Measurements from ENCODE around the genes OR52N1, OR56A5, OR52L1, OR52W1, TAF10 and OR6A2.

GRCh38 chr11:5791184-5791502 lies at the start of gene OR52N1:
TSS of gene OR52N1 (minus strand) at chr11:5791265.
- PRO-cap = no peak
- RAMPAGE, long total RNA, 4 experiments = no peak in any of the 4 experiments

GRCh38 chr11:5968214-5968678 lies at the start of gene OR56A5:
TSS of gene OR56A5 (minus strand) at chr11:5968494.
- PRO-cap = no peak
- RAMPAGE, long total RNA, 4 experiments = no peak in any of the 4 experiments

- PRO-cap = no peak
- RAMPAGE, long total RNA, 4 experiments = no peak in any of the 4 experiments
Observed at GRCh38 chr11:5986859-5987362, at the start of gene OR52L1. TSS of gene OR52L1 (minus strand) at chr11:5986985.

DNA sequence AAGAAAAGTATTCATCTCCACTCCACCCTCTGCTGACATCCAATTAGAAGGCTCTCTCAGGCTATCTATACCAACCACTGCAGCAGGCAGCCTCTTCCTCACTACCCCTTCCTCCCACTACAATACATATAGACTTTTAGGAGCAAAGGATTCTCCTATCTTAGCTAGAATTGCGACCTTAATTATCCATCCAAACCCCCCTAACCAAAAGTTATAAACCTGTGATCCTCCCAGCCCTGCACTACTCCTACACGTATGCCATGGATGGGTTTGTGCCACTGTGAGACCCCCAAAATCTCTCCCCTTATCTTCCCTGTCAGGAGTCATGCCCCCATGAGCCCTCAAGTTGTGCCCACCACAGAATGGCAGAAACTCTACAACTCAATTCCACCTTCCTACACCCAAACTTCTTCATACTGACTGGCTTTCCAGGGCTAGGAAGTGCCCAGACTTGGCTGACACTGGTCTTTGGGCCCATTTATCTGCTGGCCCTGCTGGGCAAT lies at the start of gene OR52W1:
Gene OR52W1, plus strand, starts transcription at position 363 of the 503 bp plus-strand sequence.
- PRO-cap = no peak
- RAMPAGE, long total RNA, 4 experiments = no peak in any of the 4 experiments

- PRO-cap = no peak
- RAMPAGE, long total RNA, 4 experiments = no peak in any of the 4 experiments
Observed at GRCh38 chr11:6223512-6224485, 10.6 kb downstream of the FHIP1B start.

- PRO-cap = no peak
- RAMPAGE, long total RNA, 4 experiments = no peak in any of the 4 experiments
Observed at GRCh38 chr11:6251720-6252516, 7.7 kb upstream of the CCKBR start.

- PRO-cap = bidirectional peak, plus-strand start at chr11:6403013, minus-strand start at chr11:6402798
- RAMPAGE, long total RNA, 4 experiments = no peak in any of the 4 experiments
Observed at GRCh38 chr11:6402458-6403176, 12.3 kb downstream of the SMPD1 start.

GRCh38 chr11:6403178-6403779 lies 13.0 kb downstream of the SMPD1 start:
- PRO-cap = no peak
- RAMPAGE, long total RNA, 4 experiments = start-site peak on the minus strand in 1 of 4 experiments, at chr11:6403354-6403533 at its widest, 11 reads per replicate

GRCh38 chr11:6405228-6405820 lies 13.6 kb downstream of the APBB1 start:
- PRO-cap = no peak
- RAMPAGE, long total RNA, 4 experiments = no peak in any of the 4 experiments

DNA sequence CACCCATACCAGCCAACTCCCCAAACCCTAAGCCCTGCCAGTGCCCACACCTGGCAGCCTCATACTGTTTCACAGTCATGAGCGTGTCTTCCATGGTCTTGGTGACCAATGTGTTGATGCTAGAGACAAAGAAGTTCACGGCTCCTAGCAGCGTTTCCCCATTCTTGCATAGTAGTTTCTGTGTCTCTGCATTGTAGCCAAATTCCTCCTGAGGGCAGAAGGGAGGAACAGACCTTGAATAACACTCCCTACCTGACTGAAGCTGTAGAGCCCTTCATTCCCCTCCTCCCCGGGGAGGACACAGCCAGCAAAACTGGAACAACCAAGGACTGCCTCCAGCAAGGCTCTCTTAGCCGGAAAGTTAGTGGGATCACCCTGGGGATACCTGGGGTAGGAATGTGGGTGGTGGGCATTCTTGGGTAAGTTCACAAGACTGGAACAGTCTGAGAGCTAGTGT lies 3.1 kb downstream of the ARFIP2 start:
- PRO-cap = no peak
- RAMPAGE, long total RNA, 4 experiments = no peak in any of the 4 experiments

DNA sequence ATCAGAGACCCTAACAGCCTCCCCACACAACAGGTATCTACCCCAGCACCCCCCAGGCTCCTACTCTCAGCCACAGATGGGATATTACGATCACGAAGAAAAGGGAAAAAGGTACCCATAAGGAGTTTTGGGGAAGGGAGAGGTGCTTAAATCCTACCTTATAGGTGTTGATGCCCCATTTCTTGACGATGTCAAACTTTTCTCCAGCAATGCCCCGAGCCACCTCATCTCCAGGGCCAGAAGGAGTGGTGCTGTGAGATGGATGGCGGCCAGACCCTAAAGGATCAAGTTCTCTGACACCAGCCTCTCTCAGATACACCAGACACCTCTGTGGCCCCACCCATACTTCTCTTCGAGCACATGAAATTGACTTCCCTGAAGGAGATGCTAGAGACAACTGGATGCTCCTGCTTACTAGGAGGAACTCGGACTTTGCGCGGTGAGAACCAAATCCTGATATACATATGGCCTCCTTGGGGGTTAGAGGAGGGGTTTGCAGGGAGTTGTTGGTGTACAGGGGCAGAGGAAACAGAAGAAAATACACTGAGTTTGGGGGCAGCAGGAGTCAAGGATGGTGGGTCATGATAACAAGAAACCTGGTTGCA lies 2.0 kb downstream of the ARFIP2 start:
- PRO-cap = no peak
- RAMPAGE, long total RNA, 4 experiments = no peak in any of the 4 experiments

DNA sequence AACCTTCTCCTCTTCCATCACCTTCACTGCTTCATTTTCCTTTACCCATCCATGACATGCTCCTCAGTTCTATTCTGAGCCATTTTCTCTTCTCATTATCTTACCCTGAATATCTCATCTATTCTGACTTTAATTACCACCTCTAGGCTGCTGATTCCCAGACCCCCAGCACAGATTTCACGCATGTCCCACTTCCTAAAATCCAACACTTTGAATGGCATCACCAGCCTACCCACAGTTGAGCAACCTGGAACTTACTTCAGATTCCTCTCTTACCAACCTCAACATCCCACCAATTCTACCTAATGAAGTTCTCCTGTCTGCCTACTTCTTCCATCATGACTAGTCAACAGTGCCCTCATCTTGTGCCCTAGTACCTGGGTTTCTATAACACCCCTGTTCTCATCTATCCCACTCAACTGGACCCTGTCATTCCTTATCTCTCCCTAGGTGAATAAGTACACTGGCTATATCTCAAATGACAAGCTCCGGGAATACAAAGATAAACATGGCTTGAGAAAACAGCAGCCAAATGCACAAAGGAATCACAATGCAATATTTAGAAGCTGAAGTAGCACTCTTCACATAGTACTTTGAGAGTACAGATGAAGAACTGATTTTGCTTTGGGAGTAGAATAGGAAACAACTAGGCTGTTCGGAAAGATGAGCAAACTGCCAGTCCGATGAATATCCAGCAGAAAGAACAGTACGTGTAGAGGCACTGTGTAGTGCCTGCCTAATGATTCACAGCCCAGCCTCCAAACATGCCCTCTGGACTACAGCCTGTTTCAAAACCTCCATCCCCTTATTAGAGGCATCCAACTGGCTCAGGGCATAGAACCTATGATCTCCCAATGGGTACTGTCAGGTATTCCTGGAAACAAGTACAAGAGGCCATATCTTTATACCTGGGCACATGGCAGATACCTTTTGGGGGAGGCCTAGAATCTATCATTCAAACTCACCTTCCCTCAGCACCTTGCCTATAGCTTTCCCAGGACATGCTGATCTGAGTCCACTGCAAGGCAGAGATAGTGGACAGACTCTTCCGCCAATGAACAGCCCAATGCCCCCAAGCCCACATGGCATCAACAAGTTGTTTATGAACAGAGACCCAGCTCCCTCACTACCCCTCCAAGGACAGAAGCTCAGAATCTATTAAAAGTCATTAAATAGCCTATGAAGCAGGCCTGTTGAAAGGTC lies 5.1 kb downstream of the RRP8 start:
- PRO-cap = no peak
- RAMPAGE, long total RNA, 4 experiments = no peak in any of the 4 experiments

- PRO-cap = unidirectional peak, plus-strand start at chr11:6611535
- RAMPAGE, long total RNA, 4 experiments = no peak in any of the 4 experiments
Observed at GRCh38 chr11:6611018-6612141, 636 bp downstream of the TAF10 start.

GRCh38 chr11:6612142-6613277 lies at the start of gene TAF10:
TSS of gene TAF10 (minus strand) at chr11:6612216.
- PRO-cap = bidirectional peak, plus-strand start at chr11:6612331, minus-strand start at chr11:6612214; bidirectional peak, plus-strand start at chr11:6612755, minus-strand start at chr11:6612649; unidirectional peak, plus-strand start at chr11:6613078
- RAMPAGE, long total RNA, 4 experiments = no peak in any of the 4 experiments

DNA sequence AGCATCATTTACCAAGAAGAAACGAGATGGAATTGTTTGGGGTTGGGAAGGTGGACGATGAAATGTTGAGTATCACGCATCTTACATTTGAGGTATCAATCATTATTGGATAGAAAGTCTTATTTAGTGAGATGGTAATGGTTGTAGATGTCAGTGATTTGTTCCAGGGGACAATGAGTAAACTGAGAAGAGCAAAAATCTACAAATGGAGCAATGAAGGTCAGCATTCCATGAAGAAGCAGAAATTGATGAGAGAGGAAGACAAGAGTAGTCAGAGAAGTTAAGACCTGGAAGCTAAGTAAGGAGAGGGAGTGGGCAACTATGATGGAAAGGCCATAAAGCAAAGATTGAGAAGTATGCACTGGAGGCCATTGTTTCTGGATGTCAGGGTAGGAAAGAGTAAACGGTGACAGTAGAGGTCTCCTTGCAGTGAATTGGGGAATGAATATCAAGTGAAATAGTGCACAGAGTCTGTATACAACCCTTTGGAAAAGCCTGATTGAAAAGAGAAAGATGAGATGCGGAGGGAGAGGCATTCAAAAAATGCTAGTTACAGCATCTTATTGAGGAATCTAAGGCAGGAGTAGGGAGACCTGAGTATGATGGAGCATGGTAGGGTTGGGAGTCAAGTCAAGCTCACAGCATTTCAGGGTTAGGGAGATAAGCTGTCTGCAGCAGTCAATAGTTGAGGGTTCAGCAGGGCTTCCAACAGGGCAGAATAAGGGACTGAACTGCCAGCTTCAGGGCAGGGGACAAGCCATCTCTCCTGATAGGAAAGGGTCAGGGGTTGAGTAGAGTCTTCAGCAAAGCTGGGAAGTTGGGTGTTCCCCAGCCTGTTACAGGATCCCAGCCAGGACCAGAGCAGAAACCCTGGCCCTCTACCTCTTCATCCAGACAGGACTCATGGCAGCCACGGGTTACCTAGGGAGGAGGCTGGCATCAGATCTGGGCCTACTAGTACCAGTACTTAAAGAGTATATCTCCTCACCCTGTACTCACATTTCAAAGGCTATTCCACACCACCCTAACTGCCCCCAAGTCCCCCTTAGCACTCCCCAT lies 2.1 kb upstream of the TAF10 start:
- PRO-cap = no peak
- RAMPAGE, long total RNA, 4 experiments = no peak in any of the 4 experiments

- PRO-cap = no peak
- RAMPAGE, long total RNA, 4 experiments = no peak in any of the 4 experiments
Observed at GRCh38 chr11:6627602-6628284, 8.5 kb upstream of the TPP1 start.

DNA sequence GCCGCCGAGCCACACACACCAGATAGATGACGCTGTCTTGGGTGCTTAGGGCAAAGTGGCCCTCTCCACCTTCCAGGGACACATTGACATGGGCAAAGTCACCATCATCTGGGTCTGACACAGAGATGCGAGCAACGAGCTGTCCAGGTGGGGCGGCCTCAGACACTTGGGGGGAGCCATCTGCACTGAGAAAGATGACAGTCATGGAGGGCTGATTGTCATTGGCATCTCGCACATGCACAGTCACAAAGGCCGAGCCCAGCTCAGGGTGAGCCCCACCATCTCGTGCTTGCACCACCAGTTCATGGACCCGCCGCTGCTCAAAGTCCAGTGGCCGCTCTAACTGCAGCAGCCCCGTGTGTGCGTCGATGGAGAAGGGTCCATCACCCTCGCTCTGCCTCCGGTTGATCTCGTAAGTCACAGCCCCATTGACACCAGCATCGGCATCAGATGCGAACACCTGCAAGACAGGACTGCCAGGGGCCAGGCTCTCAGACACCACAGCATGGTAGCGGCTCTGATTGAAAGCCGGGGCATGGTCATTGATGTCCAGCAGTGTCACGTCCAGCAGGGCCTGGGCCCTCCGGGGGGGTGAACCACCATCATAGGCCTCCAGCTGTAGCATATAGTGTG lies 15.2 kb downstream of the DCHS1 start:
- PRO-cap = no peak
- RAMPAGE, long total RNA, 4 experiments = start-site peak on the minus strand in 1 of 4 experiments, centred at position 259 of the sequence, 6 reads per replicate

DNA sequence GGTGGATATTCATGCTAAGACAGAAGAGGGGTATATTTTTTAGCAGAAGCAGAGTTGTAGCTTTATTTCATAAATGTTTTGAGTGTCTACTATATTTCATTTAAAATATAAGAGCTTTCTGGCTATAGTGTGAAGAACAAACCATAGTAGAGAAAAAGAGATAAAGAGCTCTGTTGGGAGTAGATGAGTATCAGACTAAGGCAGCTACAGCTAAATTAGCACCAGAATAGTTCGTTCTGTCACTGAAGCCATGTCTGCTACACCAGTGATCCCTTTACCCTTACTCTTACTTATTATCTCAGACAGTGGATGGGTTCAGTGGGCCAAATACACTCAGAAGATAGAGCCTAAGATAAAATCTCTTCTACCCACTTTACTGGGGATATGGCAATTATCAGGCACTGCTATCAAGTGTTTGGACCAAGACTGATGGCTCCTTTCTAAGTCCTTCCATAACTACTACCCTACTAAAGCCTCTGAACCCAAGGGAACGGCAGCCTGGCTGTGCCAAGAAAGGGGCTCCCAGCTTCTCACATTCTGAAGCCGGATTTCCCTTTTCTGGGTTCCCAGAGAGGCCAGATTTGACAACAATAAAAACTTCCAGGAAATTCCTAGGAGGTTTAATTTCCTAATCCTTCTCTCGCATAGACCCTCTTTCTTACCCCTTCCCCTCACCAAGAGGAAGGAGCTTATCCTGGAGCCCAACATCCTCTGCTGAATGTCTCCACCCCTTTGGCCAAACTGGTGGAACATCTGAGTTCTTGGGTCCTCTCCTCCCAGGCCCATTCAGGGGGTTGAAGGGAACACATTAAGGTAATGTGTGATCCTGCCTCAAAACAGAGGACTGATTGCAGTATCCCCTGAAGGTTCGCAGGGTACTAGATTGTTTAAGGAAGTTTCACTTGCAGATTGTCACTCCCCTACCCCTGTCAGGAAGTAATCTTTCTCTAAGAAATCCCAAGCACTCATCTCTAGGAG lies 2.1 kb downstream of the MRPL17 start:
- PRO-cap = no peak
- RAMPAGE, long total RNA, 4 experiments = no peak in any of the 4 experiments

DNA sequence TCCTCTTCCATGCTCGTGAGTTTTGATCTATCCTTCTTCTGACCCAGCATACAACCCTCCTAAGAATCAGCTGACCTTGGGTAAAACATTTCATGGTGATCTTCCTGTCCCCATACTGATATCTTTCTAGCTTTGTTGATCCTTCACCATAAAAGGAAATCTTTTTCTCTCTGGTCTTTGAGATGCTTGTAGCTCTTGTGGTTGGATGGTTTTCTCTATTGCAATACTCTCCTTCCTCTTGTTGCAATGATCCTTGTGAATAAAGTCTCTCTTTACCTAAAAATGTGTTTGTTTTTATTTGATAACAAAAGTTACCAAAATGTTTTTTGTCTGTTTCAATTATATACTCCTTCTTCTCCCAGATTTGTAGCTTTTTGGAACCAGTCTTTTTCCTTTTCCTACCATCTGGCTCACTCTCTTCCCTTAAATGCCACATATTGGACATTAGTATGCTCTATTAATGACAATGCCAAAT lies 26.0 kb downstream of the OR2AG2 start:
- PRO-cap = unidirectional peak, minus-strand start at position 94 of the sequence; unidirectional peak, minus-strand start at position 112 of the sequence
- RAMPAGE, long total RNA, 4 experiments = no peak in any of the 4 experiments

GRCh38 chr11:6799681-6800100 lies at the start of gene OR6A2:
TSS of gene OR6A2 (minus strand) at chr11:6799689.
- PRO-cap = no peak
- RAMPAGE, long total RNA, 4 experiments = no peak in any of the 4 experiments

Data from transverse colon (tissue), 4 donors.